Brain (tissue), 1 donor: ENCODE results near the genes SFT2D1 and MPC1.

DNA sequence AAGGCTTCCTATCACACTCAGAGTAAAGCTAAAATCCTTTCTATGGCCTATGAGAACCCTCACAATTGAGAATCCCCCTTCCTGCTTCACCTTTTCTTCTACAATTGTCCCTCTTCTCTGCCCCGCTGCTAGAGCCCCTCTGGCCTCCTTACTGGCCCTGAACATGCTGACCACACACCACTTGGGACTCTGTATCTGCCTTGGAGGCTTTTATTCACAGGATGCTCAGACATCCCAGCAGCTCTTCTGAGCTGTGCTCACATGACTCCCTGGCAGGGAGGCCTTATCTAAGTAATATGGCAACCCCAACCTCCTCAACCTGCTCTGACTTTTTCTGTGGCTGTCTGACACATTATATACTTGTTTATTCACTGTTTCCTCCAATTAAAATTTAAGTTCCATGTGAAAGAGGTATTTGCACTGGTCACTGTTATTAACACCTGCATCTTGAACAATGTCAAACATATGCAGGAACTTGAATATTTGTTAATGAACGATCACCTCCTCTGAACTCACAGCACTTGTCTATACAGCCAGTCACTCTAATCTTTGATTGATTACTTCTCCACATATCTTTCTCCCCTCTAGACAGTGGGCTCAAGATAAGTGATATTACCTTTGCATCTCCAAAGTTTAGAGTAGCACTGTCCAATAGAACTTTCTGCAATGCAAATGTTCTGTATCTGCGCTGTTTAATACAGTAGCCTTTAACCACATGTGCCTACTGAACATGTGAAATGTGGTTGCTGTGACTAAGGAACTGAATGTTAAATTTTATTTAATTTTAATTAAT, 1.8 kb downstream of the SFT2D1 start:
- RRBS, result no CpG with 5 or more reads among the region's 3 CpGs

- RRBS, result 2% methylated on average over 18 of the region's 66 CpGs
Measured at GRCh38 chr6:166342437-166343576, at the start of gene SFT2D1. TSS of gene SFT2D1 (minus strand) at chr6:166342545.

GRCh38 chr6:166360869-166361637, 18.7 kb upstream of the SFT2D1 start:
- RRBS, result no CpG with 5 or more reads among the region's 7 CpGs

DNA sequence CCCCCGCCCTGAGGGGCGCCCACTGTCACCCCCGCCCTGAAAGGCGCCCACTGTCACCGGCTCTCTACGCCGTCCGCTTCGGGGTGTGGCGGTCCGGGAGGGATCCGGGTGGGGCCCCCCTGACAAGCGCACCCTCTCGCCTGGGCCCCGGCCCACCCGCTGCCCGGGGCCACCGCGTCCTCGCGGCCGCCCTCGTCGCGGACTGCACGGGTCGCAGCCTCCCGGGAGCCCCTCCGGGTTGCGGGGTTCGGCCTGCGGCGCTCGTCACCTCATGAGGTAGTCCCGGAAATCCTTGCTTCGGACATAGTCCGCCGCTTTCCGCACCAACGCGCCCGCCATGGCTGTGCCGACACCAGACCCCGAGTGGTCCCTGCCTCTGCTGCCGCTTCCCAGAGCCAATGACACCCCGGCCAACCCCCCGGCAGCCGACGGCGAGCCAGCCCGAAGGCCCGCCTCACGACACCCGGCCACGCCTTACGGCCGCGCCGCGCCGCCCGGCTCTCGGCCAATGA, at the start of gene MPC1:
MPC1 (minus strand) TSS at position 403 of the 512 bp plus-strand sequence.
- RRBS, result 2% methylated on average over 39 of the region's 63 CpGs

DNA sequence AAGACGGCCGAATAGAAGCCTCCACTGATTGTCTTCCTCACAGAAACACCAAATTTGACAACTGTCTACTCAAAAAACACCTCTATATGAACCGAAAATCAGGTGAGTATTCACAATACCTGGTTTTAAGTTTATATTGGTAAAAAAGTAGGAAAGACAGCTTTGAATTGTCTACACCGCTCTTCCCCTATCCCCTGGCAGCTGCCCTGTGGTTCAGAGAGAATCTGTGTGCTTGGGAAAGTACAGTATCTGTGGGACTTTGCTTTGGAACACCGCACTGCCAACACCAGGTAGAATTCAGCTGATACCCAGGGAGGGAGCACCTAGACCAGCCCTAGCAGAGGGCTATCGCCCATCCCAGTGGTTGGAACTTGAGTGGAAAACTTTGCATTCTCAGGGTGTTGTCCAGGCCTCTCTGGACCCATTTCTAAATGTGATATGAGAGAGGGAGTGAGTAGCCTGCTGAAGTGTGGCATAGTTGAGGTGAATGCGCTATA, 11.3 kb upstream of the MPC1 start:
- RRBS, result no CpG with 5 or more reads among the region's 7 CpGs

DNA sequence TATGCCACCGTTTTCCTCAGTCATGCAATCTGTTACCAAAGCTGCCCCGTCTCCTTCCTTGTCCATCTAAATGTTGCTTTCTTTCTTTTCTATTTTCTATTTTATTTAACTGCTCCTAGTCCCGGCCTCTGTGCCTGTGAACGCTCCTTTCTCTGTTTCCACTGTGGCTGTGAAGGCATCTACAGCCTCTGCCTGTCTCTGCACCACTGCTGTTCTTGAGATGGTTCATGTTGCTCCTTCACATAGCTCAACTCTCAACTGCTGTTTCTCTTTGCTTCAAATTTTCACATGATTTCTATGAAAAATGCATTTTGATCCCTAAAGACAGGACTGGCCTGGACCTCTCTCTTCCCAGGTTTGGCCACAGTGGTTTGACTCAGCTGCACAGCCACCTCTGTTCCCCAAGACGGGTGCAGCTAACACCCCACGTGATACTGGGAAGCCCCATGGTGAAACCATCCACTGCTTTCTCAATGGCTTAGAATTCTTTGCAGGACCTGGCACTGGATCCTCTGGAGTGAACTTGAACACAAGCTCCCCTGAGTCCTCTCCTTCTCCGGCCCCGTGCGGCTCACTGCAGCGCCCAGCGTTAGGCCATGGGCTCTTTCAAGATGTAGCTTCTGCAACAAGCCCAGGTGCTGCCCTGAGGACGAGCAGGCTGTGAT, 58.5 kb upstream of the MPC1 start:
- RRBS, result no CpG with 5 or more reads among the region's 12 CpGs

- RRBS, result no CpG with 5 or more reads among the region's 5 CpGs
Measured at GRCh38 chr6:166572202-166572692, 14.2 kb downstream of the RAMACL start.

GRCh38 chr6:166575196-166575571, 11.3 kb downstream of the RAMACL start:
- RRBS, result no CpG with 5 or more reads among the region's 11 CpGs

DNA sequence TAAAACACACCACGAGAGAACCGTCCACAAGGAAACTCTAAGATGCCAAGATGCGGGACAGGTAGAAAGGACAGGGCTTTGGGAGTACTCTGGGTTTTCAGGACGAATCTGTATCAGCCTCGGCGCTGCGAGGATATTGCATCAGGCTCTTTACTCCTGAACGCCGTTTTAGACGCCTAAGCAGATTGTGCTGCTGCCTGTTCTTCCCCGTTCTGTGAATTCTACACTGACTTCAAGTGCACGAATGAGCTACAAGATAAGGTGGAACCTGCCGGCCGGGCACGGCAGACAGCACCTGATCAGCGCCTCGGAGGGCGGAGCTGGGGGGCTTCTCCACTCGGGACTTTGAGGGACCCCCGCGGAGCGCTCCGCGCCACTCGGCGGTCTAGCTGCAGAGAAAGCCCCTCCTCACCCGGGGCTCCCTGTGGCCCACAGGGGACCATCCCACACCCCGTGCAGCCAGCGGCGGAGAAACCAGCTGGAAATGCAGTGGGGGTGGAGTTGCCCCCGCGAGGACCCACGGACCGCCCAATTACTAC, 779 bp downstream of the RPS6KA2 start:
- RRBS, result no CpG with 5 or more reads among the region's 34 CpGs

DNA sequence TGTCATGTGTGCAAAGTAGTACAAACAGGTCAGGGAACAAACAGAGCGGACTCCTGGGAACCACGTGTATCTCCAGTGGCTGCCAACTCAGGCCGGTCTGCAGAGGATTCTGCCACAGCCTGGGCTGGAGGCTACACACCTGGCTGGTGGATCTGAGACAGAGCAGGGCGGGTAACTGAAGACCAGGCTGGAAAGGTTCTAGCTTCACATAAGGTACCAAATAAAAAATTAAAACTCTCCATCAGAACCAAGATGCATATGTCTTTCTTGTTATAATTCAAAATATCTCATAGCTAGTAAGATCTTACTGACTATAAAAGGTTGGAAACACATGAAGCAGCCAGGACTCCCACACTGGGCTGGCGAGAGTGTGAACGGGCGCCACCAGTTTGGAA, 28.4 kb upstream of the RPS6KA2 start:
- RRBS, result no CpG with 5 or more reads among the region's 7 CpGs

GRCh38 chr6:166861969-166862742, 94.2 kb downstream of the RNASET2 start:
- RRBS, result 3% methylated on average over 11 of the region's 42 CpGs

GRCh38 chr6:166949788-166950615, 6.3 kb downstream of the RNASET2 start:
- RRBS, result no CpG with 5 or more reads among the region's 12 CpGs

GRCh38 chr6:166954964-166955671, 1.2 kb downstream of the RNASET2 start:
- RRBS, result no CpG with 5 or more reads among the region's 48 CpGs

DNA sequence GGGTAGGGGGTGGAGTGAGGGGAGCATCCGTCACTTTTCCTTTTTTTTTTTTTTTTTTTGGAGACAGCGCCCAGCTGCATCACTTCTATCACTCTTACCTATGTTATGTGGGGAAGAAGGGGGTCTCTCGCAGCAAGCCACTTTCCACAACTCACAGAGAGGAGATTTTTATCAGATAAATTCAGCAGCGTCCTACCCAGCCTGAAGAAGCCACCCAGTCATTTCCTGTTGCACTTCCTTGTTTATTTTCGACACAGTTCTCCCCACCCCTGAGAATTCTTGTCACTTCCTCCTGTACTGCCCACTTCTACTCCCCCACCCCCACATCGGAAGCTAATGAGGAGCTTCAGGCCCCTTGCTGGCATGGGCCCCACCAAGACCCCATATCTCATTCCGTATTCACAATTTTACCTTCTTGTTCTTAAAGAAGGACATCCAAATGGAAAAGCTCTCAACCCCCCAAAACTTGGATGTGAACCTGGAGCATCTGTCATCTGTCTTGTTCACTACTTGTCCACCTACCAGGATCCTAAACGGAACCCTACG, 2.9 kb upstream of the RNASET2 start:
- RRBS, result no CpG with 5 or more reads among the region's 9 CpGs

DNA sequence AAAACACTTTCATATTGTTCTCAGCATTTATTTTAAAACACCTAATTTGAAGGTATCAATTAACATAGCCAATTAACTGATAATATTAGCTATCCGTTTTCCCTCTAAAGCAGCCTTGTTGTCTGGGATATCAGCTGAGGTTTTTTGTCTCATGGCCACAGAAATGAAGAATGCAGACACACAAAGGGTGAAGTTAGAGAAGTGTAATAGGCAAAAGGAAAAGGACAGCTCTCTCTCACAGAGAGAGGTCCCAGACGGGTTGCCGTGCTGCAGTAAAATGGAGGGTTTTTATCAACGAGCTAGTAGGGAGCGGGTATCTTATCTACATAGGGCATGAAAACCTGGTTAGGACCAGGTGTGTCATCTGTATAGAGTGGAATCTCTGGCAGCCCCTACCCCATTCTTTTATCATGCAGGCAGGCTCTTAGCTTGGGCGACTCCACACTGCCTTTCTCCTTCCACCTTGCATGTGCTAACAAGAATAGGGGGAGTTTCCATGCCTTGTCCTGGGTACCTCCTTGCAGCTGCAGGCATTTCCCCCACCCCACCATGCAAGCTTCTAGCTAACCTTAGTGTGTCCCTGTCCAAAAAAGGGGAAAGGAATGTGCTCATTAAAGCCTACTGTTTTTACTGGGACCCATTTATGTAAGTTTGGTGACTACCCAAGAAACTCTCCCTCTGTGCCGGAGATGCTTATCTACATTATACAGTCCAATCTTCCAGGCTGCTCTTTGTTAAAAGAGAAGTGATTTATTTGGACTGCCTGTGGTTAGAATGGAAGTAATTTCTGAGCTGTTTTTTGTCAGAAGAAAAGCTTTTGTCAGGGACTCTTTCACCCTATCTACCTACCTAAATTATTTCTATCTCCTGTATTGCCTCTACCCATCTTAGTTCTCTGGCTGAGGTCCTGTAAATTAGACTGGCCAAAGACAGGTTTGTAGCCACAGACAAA, 10.6 kb upstream of the CEP43 start:
- RRBS, result no CpG with 5 or more reads among the region's 7 CpGs

DNA sequence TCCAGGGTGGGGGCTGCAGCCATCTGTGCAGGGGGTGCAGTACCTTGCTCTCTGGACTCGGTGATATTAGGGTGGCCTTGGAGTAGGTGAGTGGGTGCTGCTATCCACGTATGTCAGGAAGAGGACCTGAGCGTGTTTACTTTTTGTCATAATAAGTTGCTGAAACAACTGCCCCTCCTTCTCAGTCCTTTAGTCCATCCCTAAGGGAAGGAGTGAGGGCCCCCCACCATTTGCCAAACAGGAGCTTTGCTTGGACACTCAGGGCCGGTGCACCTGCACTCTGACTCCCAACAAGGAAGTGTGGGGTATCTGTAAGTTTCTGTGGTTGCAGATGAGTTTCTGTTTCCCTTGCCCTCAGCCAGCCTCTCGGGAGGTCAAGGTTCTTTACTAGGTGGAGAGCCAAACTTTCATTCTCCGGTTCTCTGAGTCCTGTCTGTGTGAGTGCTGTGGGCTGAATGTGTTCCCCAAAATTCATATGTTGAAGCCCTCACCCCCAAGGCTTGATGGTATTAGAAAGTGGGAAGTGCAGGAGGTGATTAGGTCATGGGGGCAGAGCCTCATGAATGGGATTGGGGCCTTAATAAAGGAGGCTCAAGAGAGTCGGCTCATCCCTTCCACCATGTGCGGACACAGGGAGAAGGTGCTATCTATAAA, 19.7 kb upstream of the CCR6 start:
- RRBS, result no CpG with 5 or more reads among the region's 8 CpGs

DNA sequence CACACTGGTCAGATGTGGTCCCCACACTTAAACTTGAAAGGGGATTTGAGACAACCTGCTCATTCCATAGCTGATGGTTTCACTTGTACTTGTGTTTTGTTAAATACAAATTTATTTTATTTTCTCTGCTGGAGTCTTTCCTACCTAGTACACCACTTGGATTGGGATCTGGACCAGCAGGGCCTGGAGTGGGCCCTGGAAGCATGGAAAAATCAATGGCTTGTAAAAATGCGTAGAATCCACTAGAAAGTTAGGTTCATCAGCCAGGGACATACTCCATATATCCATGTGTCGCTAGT, 521 bp upstream of the GPR31 start:
- RRBS, result no CpG with 5 or more reads among the region's 2 CpGs

DNA sequence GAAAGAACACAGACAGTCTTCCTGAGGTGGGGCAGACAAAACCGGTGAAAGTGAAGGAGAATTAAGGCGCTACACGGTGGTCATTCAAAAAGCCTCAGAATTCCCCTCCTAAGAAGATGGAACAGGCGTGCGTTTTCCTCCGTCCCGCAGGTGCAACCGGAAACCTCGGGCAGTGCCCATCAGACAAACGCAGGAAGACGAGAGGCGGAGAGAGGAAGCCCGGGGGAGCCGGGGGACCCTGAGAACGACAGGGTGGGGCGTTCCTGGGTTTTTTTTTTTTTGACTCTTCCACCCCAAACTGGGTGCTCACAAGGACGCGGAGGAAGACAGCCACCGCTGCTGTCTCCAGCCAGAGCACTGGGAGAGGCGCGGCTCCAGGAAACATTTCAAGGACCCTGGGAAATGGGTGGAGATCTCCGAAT, 25.4 kb downstream of the TTLL2 start:
- RRBS, result 8% methylated on average over 4 of the region's 22 CpGs

- RRBS, result 1% methylated on average over 13 of the region's 67 CpGs
Measured at GRCh38 chr6:167350711-167351859, 26.2 kb downstream of the TTLL2 start.

- RRBS, result no CpG with 5 or more reads among the region's 34 CpGs
Measured at GRCh38 chr6:167493771-167494811, 169.2 kb downstream of the TTLL2 start.